ENCODE measurements around the gene GRAMD2B.

GRCh38 chr5:124738587-124739975 is 7.4 kb downstream of the ZNF608 start:
- PRO-cap = no peak

DNA sequence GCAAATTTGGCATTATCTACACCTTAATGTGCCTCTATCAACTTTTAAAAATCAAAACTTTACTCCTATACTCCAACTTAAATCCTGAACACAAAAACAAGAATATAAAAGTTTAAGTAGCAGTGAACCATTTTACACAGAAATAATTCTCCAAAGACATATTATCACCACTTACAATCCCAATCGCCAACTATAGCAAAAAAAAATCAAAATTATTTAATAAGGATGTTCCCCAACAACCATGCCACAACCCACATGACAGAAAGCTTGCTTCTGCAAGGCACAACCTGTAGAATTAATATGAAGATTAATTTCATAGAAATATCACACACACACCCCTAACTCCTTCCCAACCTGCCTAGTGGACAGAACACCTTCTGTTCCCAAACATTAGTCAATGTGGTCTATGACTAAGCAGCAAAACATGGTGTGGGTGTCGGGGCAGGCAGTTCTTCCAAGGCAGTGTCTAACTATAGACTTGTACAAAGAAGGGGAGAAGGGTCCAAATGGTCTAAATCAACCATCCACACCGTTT is 3.7 kb downstream of the ZNF608 start:
- PRO-cap = unidirectional peak, plus-strand start at position 417 of the sequence

DNA sequence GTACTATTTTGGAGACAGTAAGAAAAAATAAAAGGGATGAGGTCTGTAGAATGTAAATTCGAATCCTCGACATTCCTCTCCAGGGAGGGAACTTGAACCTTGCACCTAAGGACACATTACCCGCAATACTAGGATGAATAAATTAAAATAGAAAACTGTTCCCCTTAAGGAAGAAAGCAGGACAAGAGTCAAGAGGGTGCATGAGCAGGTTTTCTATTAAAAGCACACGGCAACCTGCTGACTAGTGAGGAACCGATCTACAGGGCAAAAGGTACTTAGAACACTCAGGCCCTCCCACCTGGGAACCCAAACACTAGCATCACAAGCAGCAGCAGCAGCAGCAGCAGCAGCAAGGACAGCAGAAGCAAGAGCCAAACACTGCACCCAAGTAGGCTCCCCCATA is 2.9 kb downstream of the ZNF608 start:
- PRO-cap = unidirectional peak, plus-strand start at position 352 of the sequence

DNA sequence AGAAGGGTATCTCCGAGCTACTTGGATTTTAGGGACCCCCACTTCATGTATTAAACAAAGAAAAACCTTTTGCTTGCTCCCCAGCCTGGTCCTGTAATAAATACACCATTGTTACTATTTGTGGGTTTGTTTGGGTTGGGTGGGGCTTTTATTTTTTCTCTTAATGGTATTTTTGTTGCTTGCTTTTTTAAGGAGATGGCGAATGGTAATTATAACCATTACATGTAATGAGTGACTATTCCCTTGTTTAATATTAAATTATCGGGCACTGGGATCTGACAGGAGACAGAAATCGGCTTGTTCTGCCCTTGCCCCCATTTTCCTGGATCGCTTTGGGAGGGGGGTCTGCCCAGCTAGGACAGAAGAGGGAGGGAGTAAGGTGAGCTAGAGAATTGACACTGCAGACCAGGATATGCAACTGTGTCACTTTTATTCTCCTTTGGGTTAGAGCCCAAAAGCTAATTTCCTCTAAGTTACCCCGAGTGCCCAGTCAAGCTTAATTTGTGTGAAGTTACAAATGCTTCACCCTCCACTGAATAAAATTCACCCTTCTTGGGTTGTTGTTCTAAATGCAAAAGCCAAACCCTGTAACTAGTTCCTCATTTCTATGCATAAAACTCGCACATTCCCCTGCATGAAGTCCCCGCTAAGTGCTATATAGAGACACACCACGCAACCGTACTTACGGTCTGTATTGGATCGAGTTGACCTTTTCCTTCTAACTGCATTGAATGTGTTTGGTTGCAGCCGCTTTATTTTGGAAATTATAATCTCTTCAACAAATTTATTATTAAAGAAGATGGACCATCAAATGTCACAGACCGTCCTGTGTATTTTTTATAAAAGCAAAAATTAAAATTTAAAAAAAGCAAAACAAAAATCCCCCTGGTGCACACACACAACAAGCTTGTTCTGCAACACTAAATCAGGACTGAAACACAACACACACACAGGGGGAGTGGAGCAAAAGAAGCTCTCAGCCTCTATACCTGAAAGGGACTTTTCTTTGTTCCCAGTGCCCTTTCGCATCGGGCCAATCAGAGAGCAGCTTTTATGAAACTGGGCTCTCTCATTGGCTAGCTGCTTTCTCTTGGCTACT is 1.8 kb upstream of the ZNF608 start:
- PRO-cap = unidirectional peak, minus-strand start at position 93 of the sequence; unidirectional peak, minus-strand start at position 329 of the sequence; bidirectional peak, plus-strand start at position 637 of the sequence, minus-strand start at position 534 of the sequence; bidirectional peak, plus-strand start outside the sequence, minus-strand start at position 991 of the sequence

- PRO-cap = no peak
Observed at GRCh38 chr5:125209507-125209980, 463.1 kb upstream of the ZNF608 start.

GRCh38 chr5:125410917-125411891 is 664.8 kb upstream of the ZNF608 start:
- PRO-cap = no peak

GRCh38 chr5:126280990-126281563 is 142.1 kb upstream of the GRAMD2B start:
- PRO-cap = no peak

DNA sequence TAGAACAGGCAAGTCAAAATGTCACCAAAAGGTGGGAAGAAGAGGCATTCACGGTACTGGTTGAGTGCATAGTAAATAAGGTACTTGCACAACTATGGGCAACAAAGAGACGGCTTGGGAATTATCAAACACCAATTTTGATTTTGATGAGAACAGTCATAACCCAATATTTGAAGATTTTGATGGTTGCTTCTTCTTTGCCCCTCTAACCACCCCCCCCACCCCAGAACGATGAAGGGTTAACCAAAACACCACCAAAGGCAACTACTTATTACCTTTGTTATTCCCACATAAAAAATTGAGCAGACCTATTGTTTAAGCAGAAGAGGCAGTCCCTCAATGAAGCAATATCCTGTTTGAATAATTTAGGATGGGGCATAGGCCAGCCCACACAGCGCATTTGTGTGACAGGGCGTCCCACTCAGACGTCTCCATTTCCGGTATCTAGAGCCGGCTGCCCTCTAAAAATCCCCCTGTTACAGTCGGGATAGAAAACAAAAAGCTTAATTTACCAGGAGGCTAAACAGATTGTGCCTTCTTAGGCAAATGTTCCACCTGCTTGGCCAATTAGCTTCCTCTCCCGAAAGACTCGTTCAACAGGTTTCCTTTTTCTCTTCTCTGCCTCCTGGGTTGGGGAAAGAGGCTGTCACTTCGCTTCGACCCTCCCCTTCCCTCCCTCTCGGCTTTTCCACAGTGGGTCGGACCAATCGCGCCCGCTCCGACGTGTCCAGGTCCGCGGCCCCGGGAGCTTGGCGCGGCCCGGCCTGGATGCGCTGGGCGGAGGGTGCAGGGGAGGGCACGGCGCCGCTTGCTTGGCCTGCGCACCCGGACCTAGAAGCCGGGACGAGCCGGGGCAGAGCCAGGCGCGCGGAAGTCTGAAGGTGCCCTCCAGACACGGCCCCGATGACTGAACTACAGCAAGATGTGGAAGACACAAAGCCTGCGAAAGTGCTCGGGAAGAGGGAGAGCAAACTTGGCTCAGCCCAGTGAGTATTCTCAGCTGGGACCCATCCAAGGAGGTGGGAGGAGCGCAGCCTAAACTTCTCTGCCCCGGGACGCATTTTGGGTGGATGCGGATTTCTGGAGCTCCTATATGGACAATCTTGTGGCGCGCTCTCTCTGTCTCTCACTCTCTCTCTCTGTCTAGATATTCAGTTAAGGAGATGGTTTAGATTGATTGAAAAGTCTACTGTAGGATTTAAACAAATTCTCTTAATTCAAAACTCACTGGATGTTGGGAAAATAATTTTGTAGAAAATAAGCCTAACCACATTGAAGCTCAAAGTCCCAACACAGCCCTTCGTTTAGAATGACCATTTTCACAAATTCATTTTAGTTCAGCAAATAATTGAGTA is at the start of gene GRAMD2B:
GRAMD2B (plus strand) TSS at position 706 of the 1,355 bp plus-strand sequence.
- PRO-cap = unidirectional peak, plus-strand start at position 359 of the sequence; bidirectional peak, plus-strand start at position 394 of the sequence, minus-strand start at position 437 of the sequence; bidirectional peak, plus-strand start at position 755 of the sequence, minus-strand start at position 620 of the sequence; bidirectional peak, plus-strand start at position 1,069 of the sequence, minus-strand start at position 909 of the sequence

GRCh38 chr5:126446246-126447325 is 23.4 kb downstream of the GRAMD2B start:
- PRO-cap = no peak

- PRO-cap = bidirectional peak, plus-strand start at chr5:126776837, minus-strand start at chr5:126776675; bidirectional peak, plus-strand start at chr5:126777160, minus-strand start at chr5:126776947
Observed at GRCh38 chr5:126776375-126777087, 405 bp upstream of the LMNB1 start.

DNA sequence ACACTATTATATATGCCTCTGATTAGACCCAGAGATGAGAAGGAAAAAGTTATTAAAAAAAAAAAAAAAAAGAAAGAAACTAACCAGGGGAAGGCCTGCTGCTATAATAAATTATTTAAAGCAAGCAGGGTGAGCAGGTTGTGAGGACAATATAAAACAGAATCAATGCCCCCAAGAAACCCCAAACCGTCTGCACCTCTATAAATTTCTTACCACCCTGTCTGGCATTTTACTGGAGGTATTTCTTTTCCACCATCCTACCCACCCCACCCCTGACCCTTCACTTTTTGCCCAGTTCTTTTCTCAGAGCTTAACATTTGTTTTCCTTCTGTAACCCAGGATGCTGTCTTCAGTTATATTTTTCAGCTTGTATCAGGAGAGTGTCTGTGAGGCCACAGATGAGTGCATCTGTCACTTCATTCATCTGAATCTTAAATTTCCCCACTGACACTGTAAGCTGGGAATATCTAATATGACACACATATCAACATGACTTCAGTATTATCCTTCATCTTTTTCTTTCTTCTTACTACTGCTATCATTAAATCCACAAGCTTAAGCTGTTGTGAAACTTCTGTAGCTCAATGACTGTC is 5.0 kb downstream of the MARCHF3 start:
- PRO-cap = no peak

DNA sequence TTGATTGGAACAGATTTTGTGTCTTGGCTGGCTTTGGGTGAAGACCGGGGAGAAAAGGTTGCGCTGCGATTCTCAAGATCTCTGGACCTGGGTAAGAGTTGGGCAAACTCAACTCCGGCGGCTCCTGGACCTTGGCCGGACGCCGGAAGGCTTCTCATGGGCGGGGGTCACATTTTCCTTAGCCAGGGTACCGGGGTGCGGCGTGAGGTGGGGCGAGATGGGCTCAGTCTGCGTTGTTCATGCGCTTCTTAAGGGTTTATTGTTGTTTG is 304 bp downstream of the MEGF10 start:
- PRO-cap = no peak

DNA sequence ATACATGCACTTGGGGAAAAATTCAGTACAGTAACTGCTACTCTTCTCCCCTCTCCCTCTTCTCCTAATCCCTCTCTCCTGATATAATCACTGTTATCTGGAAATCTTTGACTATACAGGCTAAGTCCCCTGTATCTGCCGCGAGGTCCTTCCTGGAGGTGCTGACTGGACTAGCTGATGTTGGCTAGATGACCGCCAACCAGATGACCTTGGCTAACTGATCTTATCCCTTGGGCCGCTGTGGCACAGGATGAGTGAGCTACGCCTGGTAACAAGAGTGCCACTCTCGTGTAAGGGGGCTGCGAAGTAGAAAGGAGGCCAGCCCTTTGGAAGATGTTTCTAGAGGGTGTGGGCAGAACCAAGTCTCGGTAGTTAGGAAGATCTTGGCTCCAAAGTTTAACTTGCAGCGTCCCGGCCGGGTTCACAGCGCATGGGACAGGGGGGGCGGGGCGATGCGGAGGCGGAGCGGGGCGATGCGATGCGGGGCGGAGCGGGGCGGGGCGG is 318 bp upstream of the PRRC1 start:
- PRO-cap = bidirectional peak, plus-strand start outside the sequence, minus-strand start at position 398 of the sequence

DNA sequence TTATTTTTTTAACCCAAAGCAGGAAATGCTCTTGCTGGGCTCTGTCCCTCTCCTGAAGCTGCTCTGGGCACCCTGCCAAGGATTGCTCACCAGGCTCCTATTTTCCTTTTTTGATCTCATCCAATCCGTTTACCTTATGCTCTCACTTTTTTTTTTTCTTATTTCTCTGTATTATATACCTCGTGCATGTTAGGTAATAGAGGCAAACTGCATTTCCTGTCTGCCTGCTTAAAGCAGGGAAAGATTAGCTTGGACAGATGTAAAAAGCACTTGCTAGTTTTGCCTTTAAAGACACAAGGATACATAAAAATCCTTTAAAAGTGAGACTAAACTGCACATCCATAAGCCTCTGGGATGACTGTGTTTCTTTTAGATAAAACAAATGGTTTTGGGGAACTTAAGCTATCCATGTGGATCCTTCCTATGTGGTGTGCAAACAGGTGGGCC is 124.1 kb upstream of the SLC12A2 start:
- PRO-cap = no peak

DNA sequence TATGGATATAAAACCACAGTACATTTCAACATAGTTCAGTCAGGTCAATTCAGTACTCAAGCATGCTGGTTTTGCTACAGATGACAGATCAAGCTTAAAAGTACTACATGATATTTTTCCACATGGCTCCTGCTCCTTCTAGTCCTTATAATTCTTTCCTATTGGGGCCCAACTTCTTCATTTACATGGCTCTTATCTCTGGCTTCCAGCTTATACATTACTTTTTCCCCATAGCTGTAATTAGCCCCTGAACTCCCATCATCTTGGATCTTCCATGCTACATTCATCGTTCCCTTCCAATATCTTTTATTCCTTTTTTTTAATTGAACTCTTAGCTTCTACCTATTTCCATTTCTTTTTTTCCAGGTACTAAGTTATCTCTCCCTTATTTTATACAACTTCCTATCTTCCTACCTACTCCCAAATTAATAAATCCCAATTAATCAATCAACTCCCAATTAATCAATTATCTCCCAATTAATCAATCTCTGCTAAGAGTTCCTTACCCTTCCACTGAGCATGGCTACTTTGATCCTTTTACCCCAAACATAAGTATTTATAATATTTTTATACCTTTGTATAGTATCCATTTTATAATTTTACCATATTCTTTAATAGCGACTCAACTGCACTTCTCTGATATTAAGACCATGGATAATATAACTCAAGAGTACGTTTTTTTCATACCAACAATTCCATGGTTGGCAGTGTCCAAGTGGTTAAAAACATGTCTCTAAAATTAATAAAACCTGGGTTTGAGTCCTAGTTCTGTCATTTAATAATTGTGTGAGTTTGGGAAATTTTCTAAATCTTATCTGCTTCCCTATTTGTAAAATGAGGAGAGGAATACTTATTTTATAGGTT is 60.5 kb upstream of the SLC12A2 start:
- PRO-cap = no peak

GRCh38 chr5:128121579-128122046 is 38.0 kb downstream of the SLC12A2 start:
- PRO-cap = no peak

DNA sequence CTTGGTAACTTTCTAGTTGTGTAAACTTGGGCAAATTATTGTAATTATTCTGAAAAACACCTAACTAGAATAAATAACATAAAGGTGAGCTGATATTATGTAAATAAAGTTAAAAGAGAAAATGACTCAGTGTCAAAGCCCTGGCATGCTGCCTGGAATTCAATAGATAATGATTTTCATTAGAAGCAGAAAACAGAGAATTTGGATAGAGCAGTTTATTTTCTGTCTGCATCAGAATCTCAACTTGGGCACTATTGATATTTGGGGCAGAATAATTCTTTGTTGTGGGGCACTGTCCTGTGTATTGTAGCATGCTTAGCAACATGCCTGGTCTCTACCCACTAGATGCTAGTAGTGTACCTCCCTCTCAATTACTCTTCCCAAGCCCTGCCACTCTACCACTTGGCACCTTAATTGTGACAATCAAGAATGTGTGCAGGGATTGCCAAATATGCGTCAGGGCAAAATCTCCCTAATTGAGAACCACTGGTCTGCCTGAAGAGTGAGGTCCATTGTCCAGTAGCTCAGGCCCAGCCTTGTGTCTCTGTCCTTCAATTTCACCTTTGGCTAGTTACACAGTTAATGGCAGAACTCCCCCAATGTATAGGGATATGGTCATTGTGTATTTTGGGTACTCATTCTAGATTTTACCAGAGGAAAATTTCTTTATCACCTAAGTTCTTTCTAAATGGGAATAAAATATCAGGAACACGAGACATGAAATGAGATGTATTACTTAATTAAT is 44.5 kb upstream of the SLC27A6 start:
- PRO-cap = no peak

DNA sequence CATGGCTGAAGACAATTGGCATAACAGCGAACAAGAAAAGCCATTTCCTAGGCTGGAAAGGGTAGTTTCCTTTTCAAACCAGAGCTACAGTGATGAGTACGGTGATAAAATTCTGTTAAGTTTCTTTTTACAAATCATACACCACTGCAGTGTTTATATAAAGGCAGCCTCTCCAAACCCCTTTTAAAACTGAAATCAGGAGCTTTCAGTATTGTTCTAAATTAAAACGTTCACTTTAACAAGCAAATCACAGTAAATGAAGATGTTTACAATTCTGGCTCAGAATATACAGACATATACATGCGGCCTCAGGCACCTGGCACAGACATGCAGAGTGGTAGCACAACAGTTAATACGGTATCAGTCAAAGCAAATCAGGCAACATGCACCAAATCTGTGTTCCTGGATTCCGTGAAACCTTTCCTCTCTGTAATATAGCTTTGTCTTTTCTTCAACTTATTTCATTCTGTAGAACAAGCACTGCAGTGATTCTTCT is 102.9 kb downstream of the RAPGEF6 start:
- PRO-cap = no peak

- PRO-cap = no peak
Observed at GRCh38 chr5:131578041-131579118, 56.6 kb downstream of the RAPGEF6 start.

GRCh38 chr5:131595055-131595730 is 39.8 kb downstream of the RAPGEF6 start:
- PRO-cap = no peak

All from bronchial lymph node (tissue), 1 donor.